ENCODE measurements around a stretch of chr10.

GRCh38 chr10:102122041-102122531 is 1.9 kb upstream of the LDB1 start:
- PRO-cap: no peak
- RAMPAGE, long total RNA, 4 experiments: no peak in any of the 4 experiments

DNA sequence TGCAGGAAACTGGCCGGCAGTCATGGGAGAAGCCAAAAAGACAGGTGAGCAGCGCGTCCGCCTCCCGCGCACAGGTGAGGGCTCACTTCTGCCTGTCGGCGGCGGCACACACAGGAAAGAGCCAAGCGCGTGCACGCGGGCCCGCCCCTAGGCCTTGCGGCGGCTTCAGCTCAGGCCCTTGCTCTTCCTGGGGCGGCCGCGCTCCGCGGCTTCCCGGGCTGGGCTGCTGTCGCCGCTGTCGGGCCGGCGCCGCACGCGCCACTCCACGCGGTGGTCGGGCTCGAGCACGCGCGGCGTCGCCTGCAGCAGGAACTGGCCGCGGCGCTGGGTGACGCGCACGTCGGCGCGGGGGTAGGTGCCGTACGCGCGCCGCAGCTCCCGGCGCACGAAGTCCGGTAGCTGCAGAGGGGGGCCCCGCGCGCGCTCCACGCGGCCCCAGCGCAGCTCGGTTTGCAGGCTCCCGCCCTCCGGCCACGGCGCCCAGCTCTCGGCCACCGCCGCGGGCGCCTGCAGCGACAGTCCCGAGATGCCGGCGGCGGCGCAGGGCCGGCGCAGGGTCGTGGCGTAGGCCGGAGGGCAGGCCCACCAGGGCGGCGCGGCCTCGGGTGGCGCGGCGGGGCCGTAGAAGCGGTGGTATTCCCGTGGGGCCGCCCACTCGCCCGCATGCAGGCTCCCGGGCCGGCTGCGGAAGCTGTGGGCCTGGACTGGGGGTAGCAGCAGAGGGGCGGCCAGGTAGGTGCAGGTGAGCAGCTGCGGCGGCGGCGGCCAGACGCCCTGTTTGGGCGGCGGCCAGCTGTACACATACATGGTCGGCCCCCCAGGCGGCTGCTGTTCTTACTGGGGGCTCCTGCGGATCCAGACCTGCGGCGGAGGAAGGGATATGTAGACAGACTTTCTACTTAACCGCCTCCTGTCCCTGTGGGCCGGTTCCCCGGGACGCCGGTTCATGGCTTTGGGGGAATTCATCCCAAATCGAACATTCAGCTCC is 762 bp downstream of the C10orf95 start:
- PRO-cap: bidirectional peak, plus-strand start at position 388 of the sequence, minus-strand start at position 276 of the sequence
- RAMPAGE, long total RNA, 4 experiments: no peak in any of the 4 experiments

GRCh38 chr10:102613398-102613941 is 30.8 kb upstream of the TRIM8 start:
- PRO-cap: no peak
- RAMPAGE, long total RNA, 4 experiments: no peak in any of the 4 experiments

DNA sequence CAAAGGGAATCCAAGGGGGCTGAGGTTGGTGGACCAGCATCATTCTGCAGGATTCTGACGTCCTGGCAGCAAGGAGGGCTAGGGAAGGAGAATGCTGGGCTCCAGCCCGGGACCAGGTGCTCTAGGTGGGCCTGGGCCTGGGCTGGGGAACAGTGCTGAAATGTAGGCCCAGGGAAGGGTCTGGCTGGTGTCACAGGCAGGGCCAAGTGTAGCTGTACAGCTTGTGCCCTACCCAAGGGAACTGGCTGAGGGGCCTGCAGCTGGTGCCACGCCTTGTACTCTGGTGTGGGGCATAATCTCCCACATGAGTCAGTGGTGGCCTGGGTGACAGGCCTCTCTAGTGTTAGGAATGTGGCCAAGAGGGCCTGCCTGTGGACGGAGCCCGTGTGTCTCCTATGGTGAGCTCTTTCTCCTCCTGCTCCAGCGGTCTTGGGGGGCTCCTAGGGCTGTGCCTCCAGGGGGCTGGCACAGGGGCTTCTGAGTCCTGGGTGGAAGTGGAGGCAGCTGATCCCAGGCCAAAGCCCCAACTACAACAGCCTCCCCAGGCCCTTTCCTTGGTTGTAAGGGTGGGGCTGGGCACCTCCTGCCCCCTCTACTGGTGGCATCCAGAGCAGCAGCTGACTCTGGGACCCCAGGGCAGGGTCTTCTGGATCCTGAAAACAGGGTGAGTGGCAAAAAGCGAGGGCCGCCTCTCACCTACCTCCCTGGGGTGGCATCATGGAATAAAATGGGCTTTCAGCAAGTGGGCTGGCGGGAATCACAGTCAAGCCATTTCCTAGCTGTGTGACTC is 25.3 kb downstream of the TRIM8 start:
- PRO-cap: no peak
- RAMPAGE, long total RNA, 4 experiments: no peak in any of the 4 experiments

- PRO-cap: no peak
- RAMPAGE, long total RNA, 4 experiments: no peak in any of the 4 experiments
Measured at GRCh38 chr10:102744262-102745087, 727 bp downstream of the WBP1L start.

- PRO-cap: no peak
- RAMPAGE, long total RNA, 4 experiments: no peak in any of the 4 experiments
Measured at GRCh38 chr10:102752497-102752920, 8.8 kb downstream of the WBP1L start.

DNA sequence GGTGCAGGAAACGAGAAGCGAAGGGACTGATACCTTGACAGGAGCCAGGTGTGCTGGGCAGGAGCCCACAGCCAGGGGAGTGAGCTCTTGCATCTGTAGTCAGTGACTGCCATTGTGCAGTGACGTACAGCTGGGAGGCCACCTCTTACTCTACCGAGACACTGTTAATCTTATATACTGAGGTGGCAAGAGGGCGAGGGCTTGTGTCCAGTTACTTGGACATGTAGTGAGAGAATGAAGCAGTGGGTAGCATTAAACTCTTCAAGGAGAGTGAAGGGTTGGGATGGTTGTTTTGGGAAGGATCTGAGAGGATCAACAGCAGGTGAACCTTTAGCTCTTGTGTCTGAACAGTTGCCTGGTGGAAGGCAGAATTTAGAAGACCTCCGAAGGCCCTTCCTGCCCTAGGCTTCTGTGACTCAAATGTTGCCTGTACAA is 34.5 kb downstream of the WBP1L start:
- PRO-cap: no peak
- RAMPAGE, long total RNA, 4 experiments: no peak in any of the 4 experiments

DNA sequence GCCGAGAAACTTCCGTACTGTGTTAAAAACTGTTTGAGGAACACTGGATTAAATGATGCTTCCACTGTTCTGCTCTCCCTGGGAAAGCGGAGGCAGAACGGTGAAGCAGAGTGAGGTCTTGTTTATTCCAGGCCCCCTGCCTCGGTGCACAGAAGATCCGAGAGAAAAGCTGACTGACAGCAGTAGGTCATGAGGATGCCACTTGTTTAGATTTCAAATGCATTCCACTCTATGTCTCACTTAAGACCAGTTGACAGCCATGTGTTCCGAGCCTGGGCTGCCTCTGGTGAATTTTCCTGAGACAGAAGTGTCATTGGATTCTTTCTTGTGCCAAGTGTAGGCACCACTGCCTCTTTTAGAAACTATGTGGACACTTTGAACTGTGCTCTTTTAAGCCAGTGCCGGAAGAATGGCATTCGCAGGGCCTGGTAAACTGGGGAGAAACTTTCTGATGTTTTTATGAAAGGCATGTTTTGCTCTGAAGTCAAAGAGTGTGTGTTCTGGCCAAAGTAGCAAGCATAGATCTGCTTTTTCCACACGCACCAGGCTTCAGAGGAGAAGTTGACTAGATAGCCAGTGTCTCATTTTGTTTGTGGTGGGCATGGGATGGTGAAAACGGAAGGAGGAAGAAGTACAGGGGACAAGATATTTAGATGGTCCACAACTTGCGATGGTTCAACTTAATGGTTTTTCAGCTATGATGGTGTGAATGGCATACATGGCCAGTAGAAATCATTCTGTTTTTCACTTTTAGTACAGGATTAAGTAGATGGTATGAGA is 41.7 kb downstream of the CYP17A1 start:
- PRO-cap: no peak
- RAMPAGE, long total RNA, 4 experiments: no peak in any of the 4 experiments

DNA sequence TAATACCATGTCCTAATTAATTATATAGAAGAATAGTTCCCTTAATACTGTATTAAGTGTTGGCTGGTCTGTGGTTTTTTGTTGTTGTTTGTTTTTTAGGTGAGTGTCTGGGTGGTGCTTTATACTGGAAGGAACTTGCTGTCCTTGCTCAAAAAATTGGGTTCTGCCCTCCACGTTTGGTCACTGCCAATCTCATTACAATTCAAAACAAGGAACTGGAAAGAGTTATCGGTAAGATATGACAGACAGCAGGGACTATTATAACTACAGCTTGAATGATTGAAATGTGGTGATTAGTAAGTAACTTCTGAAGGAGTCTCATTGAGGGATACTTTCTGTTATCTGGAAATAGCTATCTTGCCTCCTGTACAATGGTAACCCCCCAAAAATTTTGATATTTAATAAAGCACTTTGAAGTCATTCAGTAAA is 9.0 kb downstream of the AS3MT start:
- PRO-cap: no peak
- RAMPAGE, long total RNA, 4 experiments: no peak in any of the 4 experiments

GRCh38 chr10:102919139-102919914 is 1.2 kb downstream of the CNNM2 start:
- PRO-cap: no peak
- RAMPAGE, long total RNA, 4 experiments: no peak in any of the 4 experiments

DNA sequence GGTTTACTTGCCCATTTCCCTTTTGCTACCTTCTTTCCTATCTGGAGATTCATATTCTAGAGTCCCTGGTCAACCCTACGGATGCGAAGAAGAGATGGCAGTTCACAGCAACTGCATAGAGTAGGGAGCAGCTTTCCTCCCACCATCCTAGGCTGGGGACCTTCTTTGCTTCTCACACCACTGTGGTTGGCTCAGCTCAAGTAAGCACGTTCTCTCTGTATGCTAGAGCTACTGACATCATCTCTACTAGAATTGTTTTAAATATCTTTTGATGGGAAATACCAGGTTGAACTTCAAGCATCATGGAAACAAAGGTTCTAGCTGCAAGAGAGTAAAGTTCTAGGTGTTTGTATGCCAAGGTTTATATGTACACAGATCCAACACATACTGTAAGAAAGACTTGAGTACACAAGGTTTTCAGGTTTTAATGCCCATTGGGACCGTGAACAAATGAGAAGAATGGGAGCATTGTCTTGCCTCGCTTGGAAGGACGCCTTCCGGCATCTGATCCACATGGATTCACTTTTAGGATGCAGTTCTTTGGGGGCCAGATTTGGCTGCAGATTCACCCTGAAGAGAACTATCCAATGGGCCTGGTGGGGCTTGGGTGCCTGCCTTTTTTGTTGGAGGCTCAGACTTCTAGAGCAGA is 111.2 kb downstream of the NT5C2 start:
- PRO-cap: no peak
- RAMPAGE, long total RNA, 4 experiments: start-site peak on the minus strand in 1 of 4 experiments, centred at position 99 of the sequence, 8 reads per replicate

- PRO-cap: no peak
- RAMPAGE, long total RNA, 4 experiments: no peak in any of the 4 experiments
Measured at GRCh38 chr10:103130645-103131061, 62.4 kb downstream of the NT5C2 start.

DNA sequence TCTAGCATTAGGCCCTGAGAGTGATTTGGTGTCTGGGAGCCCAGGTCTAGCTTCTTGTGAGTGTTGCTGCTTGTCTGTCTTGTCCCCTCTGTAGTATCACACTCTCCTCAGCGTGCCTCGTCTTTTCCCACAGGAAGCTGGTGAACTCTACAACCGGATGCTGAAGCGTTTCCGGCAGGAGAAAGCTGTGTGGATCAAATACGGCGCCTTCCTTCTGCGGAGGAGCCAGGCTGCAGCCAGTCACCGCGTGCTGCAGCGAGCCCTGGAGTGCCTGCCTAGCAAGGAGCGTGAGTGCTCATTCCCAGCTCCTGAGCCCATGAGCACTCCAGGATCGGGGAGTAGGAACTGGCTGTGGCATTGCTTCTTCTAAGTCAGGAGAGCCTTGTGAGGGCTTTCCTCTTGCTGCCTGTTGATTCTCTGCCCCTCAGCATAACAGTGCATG is 8.4 kb downstream of the CALHM2 start:
- PRO-cap: no peak
- RAMPAGE, long total RNA, 4 experiments: no peak in any of the 4 experiments

DNA sequence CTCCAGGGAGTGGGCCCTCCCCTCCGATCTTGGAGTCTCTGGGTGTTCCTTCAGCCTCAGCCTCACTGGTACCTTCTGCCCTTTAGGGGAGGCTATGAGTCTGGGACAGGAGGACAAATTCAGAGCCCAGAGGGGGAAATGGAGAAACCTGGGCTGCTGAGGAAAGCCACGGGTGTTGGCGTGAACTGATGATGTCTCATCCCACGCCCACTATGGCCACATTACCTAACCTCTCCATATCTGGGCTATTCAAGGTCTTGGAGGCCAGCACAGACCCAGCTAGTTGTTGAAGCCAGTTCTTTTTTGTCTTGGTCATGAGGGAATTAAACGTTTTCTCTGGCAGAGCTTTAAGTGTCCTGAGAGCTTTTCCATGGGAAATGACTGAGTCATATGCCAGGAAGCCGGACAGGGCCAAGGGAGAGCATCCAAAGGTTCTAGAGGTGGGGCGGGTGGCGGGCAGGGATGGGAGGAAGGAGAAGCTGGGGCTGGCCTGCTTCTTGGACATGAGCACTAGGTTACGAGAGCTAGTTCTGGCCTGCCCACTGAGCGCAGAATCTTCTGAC is 6.1 kb downstream of the CALHM2 start:
- PRO-cap: no peak
- RAMPAGE, long total RNA, 4 experiments: no peak in any of the 4 experiments

GRCh38 chr10:103554621-103555662 is 61.4 kb downstream of the NEURL1 start:
- PRO-cap: no peak
- RAMPAGE, long total RNA, 4 experiments: no peak in any of the 4 experiments

- PRO-cap: no peak
- RAMPAGE, long total RNA, 4 experiments: no peak in any of the 4 experiments
Measured at GRCh38 chr10:103583724-103584606, 90.5 kb downstream of the NEURL1 start.

DNA sequence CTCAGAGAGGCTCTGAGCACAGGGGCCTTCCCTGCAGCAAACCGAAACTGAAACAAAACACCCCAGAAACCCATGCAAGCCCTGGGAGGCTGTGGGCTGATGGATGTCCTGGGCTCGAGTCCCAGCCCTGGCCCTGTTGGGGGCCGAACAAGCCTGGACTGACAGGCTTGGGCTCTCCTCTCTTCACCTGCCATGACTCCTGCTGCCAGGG is 166.5 kb downstream of the NEURL1 start:
- PRO-cap: no peak
- RAMPAGE, long total RNA, 4 experiments: start-site peak on the plus strand in 1 of 4 experiments, centred at position 63 of the sequence, 5 reads per replicate

GRCh38 chr10:103713442-103713948 is 141.9 kb downstream of the SH3PXD2A start:
- PRO-cap: no peak
- RAMPAGE, long total RNA, 4 experiments: no peak in any of the 4 experiments

DNA sequence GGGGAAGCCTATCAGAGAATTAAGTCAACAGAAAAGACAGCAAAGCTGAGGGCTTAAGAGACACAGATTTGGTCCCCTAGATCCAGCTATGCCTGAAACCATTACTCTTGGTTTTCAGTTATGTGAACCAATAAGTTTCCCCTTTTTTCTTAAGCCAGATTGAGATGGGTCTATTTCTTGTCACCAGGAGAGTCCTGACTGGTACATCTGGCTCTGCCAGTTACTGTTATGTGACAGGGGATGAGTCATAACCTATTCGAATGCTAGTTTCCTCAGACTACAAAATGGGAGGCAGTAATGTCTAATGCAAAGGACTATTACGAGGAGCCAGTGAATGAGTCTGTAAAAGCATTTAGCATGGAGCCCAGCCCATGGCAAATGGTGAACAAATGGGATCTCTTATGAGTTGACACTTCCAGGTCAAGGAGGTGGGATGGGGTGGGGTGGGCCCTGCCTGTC is 110.2 kb downstream of the SH3PXD2A start:
- PRO-cap: no peak
- RAMPAGE, long total RNA, 4 experiments: no peak in any of the 4 experiments

DNA sequence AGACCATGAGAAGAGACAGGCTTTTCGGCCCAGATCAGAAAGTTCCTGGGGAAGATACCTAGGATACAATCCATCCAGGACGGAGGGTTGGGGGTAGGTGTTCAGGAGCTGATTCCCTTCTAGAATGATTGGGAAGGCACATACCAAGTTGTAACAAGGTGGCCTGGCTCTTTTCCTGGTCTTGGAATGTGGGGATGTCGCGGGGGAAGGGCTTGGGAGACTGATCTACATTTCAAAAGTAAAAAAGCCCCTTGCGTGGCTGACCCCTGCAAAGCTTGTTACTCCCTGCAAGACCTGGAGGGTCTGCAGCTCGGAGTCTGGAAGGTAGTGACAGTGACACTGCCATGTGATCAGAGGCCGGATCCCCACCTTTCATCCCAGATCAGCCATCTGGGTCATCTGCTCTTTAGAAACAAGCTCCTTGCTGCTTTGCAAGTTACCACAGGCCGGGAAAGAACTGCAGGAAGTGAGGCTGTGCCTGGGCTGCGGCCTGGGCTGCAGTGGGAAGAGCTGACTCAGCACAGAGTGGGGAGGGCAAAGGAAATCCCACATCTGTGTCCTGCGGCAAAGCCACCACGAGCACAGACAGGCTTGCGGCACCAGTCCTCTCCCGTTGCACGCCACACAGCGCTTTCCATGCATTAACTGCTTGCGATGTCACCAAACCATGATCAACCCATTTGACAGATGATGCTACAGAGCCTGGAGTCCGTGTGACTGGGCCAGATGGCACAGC is 97.8 kb downstream of the SH3PXD2A start:
- PRO-cap: no peak
- RAMPAGE, long total RNA, 4 experiments: no peak in any of the 4 experiments